Hematopoietic multipotent progenitor cell (in vitro differentiated cells): ENCODE measurements around a stretch of chr9.

DNA sequence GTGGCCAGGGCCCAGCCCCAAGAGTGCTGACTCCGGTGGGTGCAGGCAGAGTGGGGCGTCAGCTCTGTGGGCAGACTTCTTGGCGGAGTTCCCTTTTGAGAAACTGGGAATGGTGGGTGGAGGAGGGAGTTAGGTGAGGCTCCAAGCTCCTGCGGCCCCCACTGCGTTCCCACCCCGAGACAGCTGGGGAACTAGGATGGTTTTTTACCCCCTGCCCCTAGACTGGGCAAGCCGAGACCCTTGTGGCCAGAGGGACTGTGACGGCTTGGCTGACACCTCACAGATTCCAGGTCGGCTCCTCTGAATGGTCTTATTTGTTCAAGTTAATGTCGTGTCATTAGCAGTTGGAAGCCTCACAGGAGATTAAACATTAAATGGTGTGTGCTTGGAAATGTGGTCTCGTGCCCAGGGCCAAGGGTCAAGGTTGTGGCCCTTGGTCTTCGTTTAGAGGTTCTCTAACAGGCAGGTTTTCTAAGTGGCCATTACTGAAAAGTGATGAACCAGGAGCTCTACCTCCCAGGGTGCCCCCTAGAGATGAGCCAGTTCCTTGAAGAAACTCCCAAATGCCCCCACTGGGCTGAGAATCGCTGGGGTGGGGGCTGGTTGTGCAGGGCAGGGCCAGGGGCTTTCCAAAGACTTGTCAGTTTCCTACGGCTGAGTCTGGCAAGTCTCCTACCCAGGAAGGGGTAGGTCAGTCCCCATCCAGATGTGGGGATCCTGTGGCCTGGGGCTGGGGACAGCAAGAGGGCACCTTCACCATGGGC lies 61.2 kb upstream of the RXRA start:
- CAGE, long polyA plus RNA = no peak

- CAGE, long polyA plus RNA = no peak
Measured at GRCh38 chr9:134267761-134268462, 58.3 kb upstream of the RXRA start.

DNA sequence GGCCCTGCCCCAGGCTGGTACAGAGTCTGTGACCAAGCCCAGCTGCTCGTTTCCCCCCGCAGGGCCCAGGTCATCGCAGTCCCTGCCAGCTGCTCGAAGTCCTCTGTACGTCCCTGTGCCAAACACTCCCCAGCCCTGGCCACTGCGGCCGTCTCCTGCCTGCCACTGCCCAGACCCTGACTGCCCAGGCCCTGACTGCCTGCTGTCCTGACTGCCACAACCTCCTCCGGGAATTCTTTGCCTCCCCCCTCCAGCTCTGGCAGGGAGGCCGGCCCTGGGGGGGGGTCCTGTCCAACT lies 53.6 kb upstream of the RXRA start:
- CAGE, long polyA plus RNA = no peak

DNA sequence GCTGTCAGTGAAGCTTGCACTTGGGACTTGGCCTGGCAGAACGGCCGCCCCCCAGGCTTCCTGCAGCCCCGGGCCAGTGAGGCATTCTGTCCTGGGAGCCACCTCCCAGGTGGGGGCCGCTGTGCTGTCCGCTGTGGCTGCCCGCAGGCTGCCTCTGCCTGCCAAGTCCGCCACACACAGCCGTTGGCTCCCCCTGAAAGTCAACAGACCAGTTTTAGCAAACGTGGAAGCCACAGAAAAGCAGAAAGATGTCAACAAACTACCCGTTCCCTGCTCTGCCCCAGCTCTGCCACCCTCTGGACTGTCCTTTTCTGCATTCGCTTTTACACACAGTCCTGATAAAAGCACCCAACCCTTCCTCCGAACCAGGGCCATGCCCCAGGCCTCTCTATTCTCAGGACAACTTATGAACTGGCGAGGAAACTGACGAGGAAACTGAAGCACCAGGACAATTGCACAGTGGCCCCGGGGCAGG lies 39.6 kb upstream of the RXRA start:
- CAGE, long polyA plus RNA = no peak

GRCh38 chr9:134324301-134325058 lies 1.8 kb upstream of the RXRA start:
- CAGE, long polyA plus RNA = no peak

DNA sequence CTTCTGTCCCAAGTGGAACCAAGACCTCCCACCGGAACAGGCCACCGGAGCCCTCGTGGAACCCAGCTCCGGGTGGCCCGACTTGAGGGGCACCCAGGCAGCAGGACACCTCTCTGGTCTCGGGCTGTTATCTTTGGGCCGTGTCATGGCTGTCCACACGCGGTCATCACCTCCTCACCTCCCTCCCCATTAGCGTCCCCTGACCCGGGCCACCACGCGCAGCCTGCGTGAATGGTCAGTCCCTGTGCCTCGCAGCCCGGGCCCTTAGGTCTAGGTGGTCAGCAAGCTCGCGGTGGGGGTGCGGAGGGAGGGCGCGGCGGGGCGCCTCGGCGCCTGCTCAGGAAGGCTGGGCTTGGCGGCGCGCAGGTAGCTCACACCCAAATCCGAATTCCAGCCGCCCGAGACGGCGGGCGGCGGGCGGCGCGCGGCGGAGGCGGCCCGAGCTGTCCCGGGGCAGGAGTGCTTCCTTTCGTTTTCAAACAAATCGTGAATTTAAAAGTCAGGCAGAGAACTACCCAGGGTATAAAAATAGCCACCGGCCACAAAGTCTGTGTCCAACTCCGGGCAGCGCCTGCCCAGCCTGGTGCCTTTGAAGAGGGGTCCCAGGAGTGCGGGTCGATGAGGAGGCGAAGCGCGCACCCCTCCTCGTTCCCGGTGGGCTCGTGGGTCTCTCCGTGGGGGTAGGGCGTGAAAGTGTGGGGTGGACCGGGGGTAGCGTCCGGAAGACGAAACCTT lies 1.0 kb upstream of the RXRA start:
- CAGE, long polyA plus RNA = no peak

GRCh38 chr9:134335649-134336344 lies 9.5 kb downstream of the RXRA start:
- CAGE, long polyA plus RNA = no peak

GRCh38 chr9:134408787-134409774 lies 82.8 kb downstream of the RXRA start:
- CAGE, long polyA plus RNA = no peak

GRCh38 chr9:134416873-134417512 lies 90.7 kb downstream of the RXRA start:
- CAGE, long polyA plus RNA = no peak

DNA sequence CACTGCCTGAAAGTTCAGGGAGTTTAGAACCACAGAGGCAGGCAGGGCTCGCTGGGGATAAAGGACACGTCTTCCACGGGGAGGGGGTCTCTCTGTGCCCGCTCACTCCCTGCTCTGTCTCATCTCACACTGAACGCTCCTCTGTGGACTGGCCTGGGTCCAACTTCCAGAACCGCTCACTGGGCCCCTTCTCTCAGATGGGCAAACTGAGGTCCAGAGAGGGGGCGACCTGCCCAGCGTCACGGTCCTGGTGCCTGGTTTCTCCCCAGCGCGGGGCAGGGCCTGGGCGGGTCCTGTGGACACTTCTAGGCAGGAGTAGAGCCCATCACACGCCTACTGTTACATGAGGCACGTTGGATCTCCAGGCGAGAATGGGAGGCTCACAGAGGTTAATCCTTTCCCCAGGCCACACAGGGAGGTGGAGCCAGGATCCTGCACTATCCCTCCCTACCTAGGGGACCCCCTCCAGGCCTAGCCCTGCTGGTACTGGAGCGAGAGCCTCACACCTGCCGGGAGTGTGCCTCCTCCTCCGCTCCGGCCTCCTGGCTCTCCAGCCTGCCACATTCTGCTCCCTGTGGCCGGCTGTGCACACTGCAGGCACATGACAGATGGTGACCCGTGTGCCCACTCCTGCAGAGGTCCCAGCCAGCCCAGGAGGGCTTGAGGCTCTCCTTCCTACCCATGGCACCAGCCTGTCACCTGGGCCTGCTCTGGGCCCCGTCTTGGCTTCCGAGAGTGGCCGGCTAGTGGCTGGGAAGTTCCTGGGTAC lies 93.3 kb downstream of the RXRA start:
- CAGE, long polyA plus RNA = no peak

GRCh38 chr9:134420765-134421366 lies 94.6 kb downstream of the RXRA start:
- CAGE, long polyA plus RNA = no peak

GRCh38 chr9:134436328-134437467 lies 110.4 kb downstream of the RXRA start:
- CAGE, long polyA plus RNA = no peak

DNA sequence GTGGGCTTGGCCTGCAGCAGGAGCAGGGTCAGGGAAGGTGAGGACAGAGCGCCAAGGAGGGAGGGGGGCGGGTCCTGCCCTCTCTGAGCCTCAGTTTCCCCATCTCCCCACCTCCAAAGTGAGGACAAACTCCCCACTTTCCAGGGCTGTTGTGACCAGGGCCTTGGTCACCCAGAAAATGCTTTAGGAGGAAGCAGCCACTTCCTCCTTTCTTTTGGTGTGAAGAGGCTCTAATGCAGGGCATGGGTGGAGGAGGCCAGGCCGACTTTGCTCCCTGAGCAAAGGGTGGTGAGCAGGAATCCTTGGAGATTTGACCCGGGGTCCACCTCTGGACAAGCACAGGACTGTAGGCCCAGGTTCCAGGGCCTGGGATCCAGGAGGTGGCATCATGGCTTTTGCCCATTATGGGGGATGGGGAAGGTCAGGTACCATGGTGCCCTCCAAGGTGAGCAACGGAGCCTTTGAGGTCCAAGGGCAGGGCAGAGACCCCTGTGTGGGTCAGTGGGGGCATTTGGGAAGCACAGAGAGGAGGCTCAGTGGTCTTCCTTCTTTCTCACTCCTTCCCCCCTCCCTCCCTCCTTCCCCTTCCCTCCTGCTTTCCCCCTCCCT lies 117.6 kb downstream of the RXRA start:
- CAGE, long polyA plus RNA = no peak

DNA sequence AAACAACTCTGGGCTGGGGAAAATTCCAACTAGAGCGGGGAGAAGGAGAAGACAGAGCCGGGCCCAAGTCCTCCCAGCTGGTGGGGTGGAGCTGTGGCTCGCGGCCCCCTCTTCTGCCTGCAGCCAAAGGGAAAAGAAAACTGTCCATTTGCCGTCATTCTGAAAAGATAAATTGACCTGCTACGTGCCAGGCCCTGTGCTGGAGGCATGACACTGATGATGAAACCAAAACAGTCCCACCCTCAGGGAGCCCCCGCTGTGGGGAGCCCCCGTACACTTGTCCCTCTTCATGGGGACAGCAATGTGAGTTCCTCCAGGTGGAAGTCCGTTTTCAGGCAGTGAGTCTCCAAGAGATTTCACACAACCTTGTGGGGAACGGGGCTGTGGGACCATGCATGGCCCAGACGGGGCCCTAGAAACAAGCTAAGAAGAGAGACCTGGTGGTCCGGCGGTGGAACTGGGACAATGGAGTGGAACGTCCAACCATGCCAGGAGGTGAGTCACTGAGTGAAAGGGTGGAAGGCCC lies 114.8 kb upstream of the COL5A1 start:
- CAGE, long polyA plus RNA = no peak

GRCh38 chr9:134551692-134552649 lies 89.6 kb upstream of the COL5A1 start:
- CAGE, long polyA plus RNA = no peak

DNA sequence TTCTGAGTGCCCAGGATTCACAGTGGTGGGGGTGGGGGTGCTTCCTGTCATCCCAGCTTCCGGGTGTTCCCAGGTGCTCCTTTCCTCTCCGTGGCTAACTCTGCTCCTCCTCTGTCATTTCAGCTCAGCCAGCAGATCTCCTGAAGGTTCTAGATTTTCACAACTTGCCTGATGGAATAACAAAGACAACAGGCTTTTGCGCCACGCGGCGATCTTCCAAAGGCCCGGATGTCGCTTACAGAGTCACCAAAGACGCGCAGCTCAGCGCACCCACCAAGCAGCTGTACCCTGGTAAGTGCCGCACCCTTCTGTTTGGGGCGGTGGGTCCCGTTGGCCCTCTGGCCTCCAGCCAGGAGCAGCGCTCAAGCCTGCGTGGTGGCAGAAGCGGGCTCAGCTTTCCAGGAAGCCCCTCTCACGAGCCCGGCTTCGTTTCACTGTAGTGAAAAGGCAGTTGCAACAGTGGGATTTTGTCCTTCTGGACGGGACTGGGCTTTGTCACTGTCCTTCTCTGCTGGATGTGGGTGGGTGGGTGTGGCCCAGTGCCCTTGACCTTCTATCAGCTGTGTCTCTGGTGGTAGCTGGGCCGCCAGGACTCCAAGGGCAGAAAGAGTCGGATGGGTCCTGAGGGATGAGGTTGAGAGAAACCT lies 49.3 kb downstream of the COL5A1 start:
- CAGE, long polyA plus RNA = no peak

DNA sequence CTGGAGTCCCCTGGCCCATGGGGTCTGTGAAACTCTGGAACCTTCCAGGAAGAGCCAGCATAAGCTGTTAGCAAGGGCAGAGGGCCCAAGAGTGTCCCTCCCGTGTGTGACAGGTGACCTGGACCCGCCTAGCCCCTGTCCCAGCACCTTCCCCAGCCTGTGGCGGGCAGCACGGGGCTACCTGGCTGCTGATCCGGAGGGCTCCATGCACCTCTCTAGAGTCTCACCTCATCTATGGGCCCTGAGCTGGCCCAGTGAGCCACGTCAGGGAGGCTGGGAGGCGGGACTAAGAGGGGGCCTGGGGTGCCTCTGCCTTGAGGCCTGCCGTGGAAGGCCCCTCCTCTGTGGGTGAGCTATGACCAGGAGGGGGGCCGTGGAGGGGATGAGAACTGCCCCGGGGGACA lies 65.2 kb downstream of the COL5A1 start:
- CAGE, long polyA plus RNA = no peak

GRCh38 chr9:134944417-134944991 lies 26.8 kb upstream of the FCN1 start:
- CAGE, long polyA plus RNA = no peak

GRCh38 chr9:135120205-135120723 lies 32.8 kb downstream of the OLFM1 start:
- CAGE, long polyA plus RNA = no peak

GRCh38 chr9:135306673-135307305 lies 172.8 kb upstream of the PPP1R26 start:
- CAGE, long polyA plus RNA = no peak